Measurements from ENCODE around the genes CYP20A1, CTLA4 and ADAM23.

GRCh38 chr2:203238431-203239461, at the start of gene CYP20A1:
TSS of gene CYP20A1 (plus strand) at chr2:203239018.
- CAGE, long polyA plus RNA = no peak
- RRBS = 1% methylated on average over 42 of the region's 94 CpGs

GRCh38 chr2:203498015-203498780, 36.9 kb downstream of the RAPH1 start:
- CAGE, long polyA plus RNA = no peak
- RRBS = no CpG with 5 or more reads among the region's 6 CpGs

- CAGE, long polyA plus RNA = no peak
- RRBS = no CpG with 5 or more reads among the region's 2 CpGs
Observed at GRCh38 chr2:203683867-203684548, 22.4 kb upstream of the CD28 start.

GRCh38 chr2:203867330-203868002, at the start of gene CTLA4:
TSS of gene CTLA4 (plus strand) at chr2:203867771.
- CAGE, long polyA plus RNA = no peak
- RRBS = no CpG with 5 or more reads among the region's 6 CpGs

DNA sequence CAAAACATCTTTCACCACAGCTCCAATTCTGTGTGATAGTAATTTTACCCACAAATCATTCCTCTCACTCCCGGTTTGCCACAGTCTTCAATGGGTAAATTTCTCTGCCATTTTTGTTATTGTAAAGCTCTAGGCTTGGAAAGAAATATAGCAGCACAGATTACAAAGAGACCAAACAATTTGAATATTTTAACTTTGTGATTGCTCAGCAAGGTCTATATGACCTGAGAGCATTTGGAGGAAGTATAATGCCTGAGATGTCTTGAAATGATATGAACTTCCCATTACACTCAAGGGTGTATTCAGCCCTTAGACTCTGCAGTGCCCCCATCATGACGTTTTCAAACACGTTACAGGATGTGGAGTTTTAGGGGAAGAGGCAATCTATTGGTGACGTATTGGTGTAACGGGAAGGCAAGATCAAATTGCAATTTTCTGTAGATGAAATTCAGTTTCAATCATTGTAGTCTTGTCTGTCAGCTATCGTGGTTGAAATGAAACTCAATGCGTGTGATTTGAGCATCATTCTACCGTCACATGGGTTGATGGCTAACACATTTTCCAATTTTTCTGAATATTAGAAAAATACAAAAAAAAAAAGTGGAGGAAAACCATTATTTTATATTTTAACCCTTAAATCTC, 78.9 kb downstream of the ICOS start:
- CAGE, long polyA plus RNA = no peak
- RRBS = no CpG with 5 or more reads among the region's 8 CpGs

GRCh38 chr2:204508534-204509046, 36.7 kb upstream of the PARD3B start:
- CAGE, long polyA plus RNA = no peak
- RRBS = no CpG with 5 or more reads among the region's 5 CpGs

DNA sequence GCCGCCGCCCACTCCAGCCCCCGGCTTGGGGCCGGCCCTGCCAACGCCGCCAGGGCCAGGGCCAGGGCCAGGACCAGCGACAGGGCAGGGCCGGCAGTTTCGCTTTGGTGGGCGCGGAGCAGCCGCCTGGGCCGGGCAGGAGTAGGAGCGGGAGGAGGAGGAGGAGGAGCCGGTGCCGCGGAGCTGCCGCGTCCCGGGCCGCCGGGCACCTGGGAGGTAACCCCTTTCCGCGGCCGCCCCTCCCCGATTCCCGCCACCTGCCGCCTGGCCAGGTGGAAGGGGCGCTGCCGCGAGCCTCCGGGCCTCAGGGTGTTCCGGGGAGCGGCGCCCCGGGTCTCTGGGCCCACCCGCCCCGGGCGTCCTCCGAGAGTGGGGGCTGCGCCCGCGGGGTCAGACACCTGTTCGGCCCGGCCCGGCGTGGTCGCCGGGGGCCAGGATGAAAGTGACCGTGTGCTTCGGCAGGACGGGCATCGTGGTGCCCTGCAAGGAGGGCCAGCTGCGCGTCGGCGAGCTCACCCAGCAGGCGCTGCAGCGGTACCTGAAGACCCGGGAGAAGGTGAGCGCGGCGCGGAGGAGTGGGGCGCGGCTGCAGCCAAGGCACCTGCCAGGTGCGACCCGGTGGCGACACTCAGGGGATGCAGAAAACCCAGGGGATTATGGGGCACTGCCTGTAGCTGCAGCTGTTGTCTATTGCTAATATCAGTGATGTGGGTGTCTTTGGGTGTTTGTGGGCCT, 456 bp downstream of the PARD3B start:
- CAGE, long polyA plus RNA = no peak
- RRBS = 2% methylated on average over 43 of the region's 69 CpGs

- CAGE, long polyA plus RNA = no peak
- RRBS = no CpG with 5 or more reads among the region's 7 CpGs
Observed at GRCh38 chr2:204860126-204860581, 314.9 kb downstream of the PARD3B start.

- CAGE, long polyA plus RNA = no peak
- RRBS = no CpG with 5 or more reads among the region's 3 CpGs
Observed at GRCh38 chr2:204922020-204922605, 376.8 kb downstream of the PARD3B start.

DNA sequence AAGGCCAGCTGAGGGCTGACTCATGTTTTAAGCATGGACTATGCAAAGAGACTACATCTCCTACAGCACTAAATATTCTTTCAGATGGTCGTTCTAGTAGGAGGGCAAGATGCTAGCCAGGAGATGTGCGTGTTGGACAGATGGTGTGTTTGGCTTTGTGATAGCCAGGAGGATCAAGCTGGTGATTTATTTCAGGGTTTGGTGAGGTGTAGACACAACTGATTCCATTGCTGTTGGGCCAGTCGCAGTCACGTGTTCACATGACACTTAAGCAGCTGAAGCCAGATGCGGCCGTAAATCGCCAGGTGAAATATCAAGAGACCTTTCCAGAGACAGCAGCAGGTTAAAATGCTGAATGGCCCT, 75.9 kb downstream of the NRP2 start:
- CAGE, long polyA plus RNA = no peak
- RRBS = no CpG with 5 or more reads among the region's 7 CpGs

- CAGE, long polyA plus RNA = no peak
- RRBS = no CpG with 5 or more reads among the region's 10 CpGs
Observed at GRCh38 chr2:205771057-205771456, 88.8 kb downstream of the NRP2 start.

GRCh38 chr2:205902436-205903021, 183.4 kb downstream of the INO80D start:
- CAGE, long polyA plus RNA = no peak
- RRBS = no CpG with 5 or more reads among the region's 11 CpGs

DNA sequence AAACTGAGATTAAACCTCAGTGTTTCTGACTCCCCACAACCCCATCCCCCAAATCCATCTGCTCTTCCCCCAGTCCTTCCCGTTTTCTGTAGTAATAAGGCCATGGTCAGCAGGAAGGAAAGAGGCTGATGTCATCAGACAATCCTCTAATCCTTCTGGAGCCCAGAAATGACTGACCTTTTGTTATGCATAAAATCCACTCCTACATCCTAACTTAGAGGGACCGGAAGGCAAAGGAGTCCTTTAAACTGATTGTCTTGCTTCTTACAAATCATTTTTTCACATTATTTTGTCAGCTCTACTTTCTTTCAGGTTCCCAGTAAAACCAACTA, 155.7 kb downstream of the INO80D start:
- CAGE, long polyA plus RNA = no peak
- RRBS = no CpG with 5 or more reads among the region's 2 CpGs

- CAGE, long polyA plus RNA = no peak
- RRBS = no CpG with 5 or more reads among the region's 1 CpG
Observed at GRCh38 chr2:206146915-206147142, 12.4 kb downstream of the NDUFS1 start.

DNA sequence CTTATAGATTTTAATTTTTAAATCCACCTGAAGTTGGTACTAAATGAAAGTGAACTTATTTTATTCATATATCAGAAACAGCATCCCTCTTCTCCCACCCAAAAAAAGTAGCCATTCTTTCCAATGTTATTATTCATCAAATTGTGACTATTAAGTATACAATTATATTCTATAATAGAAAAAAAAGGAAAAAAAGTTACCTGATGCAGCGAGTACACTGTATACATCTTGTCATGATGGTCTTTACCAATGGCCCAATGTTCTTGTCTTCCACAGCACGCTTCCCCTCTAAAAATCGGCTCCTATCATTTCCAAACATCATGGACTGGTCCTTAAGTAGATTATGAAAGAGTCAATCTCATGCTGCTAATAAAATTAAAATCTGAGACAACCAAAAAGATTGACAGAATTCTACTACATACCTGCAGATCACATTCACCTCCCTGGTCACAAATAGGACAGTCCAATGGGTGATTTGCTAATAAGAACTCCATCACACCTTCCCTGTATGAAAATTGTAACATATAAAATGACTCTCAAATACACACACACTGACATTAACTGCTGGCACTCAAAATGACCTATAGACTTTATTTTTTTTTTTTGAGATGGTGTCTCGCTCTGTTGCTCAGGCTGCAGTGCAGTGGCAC, 11.8 kb downstream of the NDUFS1 start:
- CAGE, long polyA plus RNA = no peak
- RRBS = no CpG with 5 or more reads among the region's 4 CpGs

GRCh38 chr2:206292932-206293740, 18.7 kb downstream of the ZDBF2 start:
- CAGE, long polyA plus RNA = no peak
- RRBS = no CpG with 5 or more reads among the region's 2 CpGs

- CAGE, long polyA plus RNA = no peak
- RRBS = 2% methylated on average over 57 of the region's 134 CpGs
Observed at GRCh38 chr2:206443151-206444325, at the start of gene ADAM23. TSS of gene ADAM23 (plus strand) at chr2:206443532.

DNA sequence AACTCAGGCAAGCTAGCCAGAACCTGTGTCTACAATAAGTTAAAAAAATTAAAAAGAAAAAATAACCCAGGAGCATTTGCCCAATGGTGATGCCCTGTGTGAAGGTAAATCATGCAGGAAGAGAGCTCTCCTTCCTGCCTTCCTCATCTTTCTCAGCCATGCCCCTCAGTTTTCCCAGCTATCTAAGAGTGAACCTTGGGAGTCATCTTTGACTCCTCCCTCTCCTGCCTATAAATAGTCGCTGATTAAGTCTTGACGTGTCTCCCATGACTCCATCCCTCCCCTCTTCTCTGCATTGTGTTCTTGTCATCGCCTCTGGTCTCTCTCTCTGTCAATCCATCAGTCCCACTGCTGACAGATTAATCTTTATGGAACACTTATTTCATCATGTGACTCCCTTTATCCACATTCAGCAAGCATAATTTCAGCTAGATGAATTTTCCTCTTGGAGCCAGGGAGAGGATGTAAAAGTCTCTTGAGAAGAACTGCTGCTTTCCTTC, 9.3 kb downstream of the ADAM23 start:
- CAGE, long polyA plus RNA = no peak
- RRBS = no CpG with 5 or more reads among the region's 3 CpGs

DNA sequence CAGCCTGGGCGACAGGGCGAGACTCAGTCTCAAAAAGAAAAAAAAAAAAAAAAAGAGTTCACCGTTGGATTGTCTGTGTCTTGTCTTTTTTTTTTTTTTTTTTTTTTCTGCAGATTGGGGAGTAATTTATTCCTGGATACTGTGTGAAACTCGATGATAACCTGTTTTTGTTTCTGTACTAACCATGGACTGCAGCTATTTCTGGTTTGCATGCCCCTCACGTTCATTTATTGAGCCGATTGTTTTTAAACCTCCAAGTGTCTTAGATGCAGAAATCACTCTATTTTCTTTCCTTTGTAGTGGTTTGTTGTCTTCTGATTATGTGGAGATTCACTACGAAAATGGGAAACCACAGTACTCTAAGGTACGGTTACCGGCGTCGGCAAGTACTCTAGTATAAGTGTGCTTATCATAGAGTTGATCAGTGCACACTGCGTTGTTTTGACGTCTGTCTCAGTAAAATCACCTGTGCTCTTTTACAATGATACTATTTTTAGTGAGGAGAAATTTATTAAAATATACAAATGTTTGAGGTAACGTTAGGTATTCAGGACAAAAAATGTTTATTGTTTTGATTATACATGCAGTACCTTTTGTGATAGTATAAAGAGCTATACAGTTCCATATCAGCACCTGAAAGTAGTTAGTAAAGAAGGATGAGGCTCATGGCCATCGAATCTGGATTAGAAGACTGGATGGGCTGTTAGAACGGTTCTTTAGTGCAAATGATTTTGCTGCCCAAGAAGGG, 87.4 kb downstream of the ADAM23 start:
- CAGE, long polyA plus RNA = no peak
- RRBS = no CpG with 5 or more reads among the region's 16 CpGs

DNA sequence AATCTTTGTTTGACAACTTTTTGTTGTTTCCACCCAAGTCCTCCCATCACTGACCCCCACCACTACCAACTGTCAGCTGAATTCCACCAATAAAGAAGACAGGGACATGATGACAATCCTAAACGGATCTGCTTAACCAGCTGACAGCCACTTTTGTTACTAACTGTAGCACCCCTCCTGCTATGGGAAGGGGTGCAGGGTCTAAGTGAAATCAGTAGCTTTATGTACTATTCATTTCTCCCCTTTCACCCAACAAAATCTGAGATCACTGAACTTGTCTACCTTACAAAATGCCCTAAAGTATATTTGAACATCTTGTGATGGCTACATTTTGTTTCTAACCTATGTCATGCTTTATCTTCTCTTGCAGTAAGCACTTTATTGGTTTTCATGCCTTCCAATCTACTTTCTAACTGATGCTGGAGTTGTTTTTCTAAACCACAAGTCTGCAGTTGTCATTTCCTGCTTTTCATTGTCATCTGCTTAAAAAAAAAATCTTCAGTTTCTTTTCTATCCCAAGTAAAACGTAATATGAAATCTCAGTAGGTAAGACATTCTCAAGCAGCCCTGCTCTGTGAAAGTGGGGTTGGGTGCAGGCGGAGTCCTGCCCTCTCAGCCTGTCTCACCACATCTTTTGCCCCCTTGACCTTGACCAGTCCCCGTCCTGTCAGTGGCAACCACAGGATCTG, 80.2 kb upstream of the CPO start:
- CAGE, long polyA plus RNA = no peak
- RRBS = no CpG with 5 or more reads among the region's 4 CpGs